ENCODE results near the gene SPATA31D4.

GRCh38 chr9:76621034-76621355, 162.0 kb downstream of the GCNT1 start:
- RRBS = no CpG with 5 or more reads among the region's 2 CpGs

DNA sequence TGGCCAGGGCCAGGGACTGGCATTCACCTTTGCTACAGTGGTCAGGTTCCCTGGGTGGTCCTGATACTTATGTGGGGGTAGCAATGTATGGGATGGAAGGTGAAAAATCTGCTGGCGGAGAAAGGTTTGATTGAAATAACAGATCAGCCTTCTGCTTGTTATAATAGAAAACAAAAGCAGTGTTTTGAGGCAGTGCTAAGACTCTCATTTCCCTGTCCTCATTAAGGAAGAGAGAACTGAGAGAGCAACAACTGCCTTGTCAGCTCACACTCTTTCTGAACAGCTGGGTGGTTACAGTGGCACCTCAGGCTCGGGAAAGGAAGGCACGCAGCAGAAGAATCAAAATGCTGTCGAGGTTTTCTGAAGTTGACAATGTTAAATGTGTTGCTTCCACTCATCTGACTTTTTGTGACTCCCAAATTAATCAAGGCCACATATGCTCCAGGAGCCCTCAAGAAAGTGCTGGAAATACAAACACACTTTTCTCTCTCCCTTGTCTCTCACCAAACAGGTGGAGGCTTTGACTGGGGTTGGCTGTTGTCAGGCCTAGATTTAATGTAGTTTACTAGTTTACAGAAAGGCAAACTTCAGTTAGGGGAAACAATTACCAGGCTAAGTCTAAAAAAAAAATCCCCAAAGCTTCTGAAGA, 184.8 kb downstream of the GCNT1 start:
- RRBS = no CpG with 5 or more reads among the region's 4 CpGs

GRCh38 chr9:76691545-76692687, 214.0 kb downstream of the PRUNE2 start:
- RRBS = no CpG with 5 or more reads among the region's 18 CpGs

DNA sequence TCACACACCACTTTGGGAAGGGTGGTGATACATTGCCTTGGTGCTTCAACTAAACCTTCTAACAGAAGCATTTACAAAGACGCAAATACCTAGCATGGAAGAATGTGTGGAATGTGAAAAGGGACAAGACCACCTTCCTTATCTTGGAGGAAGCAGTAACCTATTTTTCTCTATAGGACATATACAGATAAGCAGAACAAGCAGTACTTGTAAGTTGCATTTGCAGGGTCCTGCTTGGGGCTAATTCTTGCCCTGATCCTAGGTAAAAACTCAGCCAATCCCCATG, 102.8 kb downstream of the PRUNE2 start:
- RRBS = no CpG with 5 or more reads among the region's 1 CpG

DNA sequence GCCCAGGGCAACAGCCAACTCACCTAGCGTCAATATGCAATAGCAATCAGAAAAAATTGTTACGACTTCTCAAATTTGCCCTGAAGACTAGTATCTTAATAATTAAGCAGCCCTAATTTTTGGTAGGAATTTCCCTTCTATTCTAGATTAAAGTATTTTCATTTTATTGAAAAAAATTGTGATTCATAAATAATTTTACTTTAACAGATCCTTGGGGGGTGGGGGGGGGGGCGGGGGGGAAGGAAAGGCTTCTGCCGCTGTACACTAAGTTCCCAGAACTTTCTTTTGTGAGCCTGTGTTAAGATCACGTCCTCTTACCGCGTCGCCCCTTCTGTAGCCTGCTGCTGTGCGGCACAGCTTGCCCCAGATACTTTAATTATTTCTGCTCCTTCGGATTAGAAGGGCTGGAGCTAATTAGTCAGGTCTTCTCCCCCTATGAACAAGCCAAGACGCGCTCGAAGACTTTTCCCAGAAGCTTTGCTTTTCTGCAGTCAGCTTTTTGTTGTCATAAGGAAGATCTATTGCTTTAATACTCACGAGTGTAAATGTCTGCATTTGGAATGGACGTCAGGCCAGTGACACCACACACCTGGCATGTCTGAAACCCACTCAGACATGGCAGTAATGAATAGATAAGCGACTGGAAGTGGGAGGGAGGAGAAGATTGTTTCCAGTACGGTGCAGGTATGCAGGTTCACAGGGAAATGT, 37.1 kb downstream of the PRUNE2 start:
- RRBS = no CpG with 5 or more reads among the region's 17 CpGs

DNA sequence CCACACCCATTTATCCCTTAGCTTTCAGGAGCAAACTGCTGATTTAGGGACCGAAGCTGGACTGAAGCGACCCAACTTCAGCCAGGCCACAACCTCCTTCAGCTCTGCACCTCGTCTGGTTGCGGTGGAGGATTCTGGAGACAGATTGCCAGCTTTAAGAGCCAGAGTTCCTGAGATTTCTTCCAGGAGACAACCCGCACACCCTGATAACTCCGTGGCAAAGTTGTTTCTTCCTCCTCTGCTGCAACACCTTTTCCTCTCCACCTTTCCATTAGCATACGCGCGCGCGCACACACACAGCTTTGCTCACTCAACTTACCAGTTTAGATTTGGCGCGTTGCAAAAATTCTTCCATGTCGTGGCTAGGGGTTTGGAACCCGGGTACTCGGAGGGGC, 308 bp downstream of the PRUNE2 start:
- RRBS = 2% methylated on average over 2 of the region's 16 CpGs

DNA sequence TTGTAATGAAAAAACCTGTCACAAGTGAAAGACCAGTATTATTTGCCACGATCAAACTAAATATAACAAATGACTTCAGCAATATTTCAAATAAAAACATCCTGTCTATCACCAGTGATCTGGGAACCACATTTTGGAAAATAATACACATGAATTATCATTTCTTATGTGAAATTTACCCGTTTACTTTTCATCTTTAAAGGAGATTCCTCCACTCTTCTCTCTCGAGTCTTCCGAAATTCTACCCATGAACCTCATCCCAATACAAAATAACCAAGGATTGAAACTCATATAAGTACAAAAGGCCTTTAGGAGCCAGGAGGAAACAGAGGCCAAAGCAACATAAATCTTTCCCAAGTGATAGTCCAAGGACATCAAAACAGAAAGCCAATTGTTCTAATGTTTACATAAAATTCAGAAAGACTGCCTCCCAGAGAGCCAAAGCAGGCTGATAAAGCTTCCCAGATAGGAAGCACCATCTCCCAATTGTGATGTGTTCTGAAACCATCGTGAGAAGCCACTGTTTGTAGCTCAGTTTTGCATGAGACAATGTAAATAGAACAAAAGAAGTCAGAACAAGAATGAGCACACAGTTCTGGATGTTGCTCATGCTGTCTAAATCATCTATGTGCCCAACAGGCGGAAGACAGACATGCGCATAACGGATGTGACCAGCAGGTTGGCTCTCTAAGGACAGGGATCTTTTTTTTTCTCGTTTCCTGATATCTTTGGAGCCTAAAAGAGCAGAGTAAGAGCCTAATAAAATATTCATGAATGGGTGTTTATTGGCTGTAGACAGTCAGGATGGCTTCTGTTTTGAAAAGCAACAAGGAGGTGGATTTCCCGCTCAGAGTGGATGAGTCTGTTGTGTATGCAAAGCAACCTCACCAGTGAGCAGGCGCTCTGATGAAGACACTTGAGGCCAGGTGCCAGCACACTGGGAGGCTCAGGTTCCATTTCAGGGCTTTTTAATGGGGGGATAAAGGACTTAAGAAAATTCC, 113.8 kb downstream of the GNA14 start:
- RRBS = no CpG with 5 or more reads among the region's 11 CpGs

- RRBS = no CpG with 5 or more reads among the region's 7 CpGs
These were observed 103.8 kb upstream of the GNA14 start for GRCh38 chr9:77751697-77752503.

DNA sequence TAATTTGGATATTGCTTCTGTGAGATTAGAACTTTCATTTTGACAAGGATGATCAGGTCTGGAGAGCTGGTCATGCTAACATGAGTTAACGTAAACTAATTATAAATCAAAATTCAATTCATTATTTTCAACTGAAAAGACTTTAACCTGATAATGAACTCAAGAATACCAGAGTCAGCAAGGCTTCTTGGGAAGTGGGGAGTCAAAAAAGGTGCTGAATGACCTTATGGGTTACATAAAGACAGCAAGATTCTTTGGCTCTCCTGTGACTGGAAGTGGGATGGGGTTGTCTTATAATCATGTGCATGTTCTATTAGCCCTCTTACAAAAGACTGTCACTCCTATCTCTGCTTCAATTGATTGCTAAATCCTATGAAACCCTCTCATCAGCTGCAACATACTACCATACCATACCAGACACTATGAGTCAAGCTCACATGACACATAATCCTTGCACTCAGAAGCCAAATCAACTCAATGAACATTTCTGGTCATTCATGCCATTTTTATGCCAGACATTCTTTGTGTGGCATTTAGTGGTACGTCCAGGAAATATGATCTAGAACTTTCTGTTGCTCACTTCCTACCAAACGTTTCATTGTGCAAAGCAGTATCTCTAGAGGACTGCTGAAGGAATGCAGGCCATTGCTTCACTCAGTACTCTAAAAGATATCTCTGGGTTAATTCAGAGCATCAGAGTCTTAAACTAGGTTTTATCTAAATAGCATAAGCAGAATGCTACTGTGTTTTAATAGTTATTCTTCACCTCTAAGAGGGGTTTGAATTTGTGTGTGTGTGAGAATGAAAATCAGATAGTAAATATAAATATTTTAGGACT, 159.1 kb upstream of the GNA14 start:
- RRBS = no CpG with 5 or more reads among the region's 3 CpGs

DNA sequence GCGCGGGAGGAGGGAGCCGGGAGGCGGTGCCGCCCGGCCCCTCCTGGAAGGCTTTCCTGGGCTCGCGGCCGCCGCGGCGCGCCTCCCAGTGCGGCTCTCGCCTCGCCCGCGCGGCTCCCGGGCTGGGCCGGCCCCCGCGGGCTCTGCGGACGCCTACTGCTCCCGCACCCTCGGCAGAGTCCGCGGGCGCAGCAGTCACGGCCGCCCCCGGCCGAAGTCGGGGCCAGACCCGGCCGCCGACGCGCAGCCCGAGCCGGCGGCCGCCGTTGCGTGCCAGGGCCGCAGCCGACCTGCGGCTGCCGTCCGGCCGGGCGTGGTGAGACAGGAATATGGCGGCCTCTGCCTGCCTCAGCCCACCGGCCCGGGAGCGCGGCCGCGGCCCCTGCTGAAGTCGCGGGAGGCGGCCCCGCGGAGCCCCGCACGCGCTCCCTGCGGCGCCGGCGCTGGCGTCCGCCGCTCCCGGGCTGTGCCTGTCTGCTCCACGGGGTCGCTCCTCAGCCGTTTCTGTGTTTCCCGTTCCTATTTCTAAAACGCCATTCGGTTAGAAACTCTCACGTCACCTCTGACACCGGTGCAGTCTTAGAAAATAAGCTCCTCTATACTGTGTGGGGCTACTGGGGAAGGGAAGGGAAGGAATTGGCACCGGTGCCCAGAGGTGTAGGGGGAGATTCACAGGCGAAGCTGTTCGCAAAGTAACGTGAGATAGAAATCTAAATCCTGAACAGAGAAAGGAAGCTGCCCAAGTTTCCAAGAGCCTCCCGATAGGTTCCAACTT, 593 bp upstream of the GNAQ start:
- RRBS = 2% methylated on average over 50 of the region's 89 CpGs

- RRBS = no CpG with 5 or more reads among the region's 8 CpGs
These were observed 12.3 kb downstream of the TLE4 start for GRCh38 chr9:79583909-79584580.

DNA sequence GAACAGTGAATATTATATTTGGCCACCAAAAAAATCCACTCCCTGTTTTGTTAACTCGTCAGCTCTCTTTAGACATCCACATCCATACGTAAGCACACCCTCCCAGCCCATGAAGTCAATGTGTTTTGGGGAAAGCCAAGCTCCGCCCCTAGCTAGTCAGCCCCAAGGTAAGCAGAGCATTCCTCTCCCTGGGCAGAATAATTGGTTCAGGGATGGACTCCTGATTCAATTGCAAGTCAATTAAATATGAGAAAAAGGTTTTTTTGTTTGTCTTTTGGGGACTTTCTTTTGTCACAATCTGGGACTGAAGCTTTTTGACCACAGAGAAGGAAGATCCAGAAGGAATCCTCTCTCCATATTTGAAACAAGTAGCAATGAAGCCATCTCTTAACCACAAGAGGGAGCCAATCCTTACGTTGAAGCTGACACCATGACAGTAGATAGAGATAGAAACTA, 166.6 kb downstream of the TLE1 start:
- RRBS = no CpG with 5 or more reads among the region's 4 CpGs

DNA sequence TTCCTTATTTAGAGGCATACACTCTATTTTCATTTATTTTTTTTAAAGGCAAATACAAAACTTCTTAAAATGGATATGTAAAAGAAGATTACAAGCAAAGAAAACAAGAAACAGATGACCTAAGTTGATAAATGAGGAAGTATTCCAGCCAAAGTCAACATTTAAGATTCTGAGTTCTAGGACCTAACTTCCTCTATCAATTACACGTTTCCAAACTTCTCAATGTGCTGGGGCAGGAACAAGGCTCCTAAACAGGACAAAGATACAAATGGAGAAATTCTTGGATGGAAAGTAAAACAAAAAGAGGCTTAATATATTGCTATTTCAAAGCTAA, 89.5 kb downstream of the TLE1 start:
- RRBS = no CpG with 5 or more reads among the region's 1 CpG

DNA sequence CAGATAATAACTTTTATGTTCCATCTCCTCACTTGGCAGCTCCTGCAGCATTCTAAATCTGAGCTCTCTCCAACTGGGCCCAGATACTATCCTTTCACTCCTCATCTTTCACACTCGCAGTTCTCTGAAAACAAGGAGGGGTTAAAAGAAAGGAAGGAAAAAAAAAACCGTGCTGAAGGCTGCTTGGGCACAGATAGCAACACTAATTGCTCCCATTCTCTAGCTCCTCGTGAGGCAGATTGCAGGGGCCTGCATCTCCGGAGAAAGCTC, 24.0 kb downstream of the TLE1 start:
- RRBS = no CpG with 5 or more reads among the region's 4 CpGs

DNA sequence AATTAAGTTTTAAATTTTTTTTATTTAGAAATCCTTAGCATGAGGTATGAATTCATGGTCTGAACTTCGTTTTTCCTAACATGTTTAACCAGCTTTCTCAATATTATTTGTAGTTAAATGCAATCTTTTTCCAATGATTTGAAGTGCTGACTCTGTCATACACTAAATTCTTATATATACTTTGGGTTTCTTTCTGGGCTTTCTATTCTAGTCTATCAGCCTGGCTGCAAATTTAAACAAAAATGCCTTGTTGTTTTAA, 108.1 kb upstream of the TLE1 start:
- RRBS = no CpG with 5 or more reads among the region's 1 CpG

DNA sequence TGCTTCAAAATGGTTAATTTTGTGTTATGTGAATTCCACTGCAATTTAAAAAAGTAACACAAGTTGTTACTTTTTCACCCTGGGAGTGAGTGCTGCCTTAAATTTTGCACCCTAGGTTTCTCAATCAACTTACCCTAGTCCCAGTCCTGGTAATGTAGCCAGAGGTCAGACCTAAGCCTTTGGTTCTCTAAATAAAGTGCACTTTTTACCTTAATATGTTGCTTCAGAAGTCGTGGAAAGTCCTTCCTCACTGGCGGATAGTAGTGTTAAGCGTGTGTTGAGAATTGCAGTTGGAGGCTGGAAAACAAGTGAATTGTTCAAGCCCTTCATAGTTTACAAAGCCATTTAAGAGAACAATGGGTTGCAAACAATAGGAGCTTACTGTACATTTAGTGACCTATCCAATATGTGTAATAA, 49.0 kb upstream of the SPATA31D4 start:
- RRBS = no CpG with 5 or more reads among the region's 3 CpGs

GRCh38 chr9:81928179-81928657, at the start of gene SPATA31D4:
Gene SPATA31D4 (plus strand): TSS chr9:81928428.
- RRBS = no CpG with 5 or more reads among the region's 4 CpGs

DNA sequence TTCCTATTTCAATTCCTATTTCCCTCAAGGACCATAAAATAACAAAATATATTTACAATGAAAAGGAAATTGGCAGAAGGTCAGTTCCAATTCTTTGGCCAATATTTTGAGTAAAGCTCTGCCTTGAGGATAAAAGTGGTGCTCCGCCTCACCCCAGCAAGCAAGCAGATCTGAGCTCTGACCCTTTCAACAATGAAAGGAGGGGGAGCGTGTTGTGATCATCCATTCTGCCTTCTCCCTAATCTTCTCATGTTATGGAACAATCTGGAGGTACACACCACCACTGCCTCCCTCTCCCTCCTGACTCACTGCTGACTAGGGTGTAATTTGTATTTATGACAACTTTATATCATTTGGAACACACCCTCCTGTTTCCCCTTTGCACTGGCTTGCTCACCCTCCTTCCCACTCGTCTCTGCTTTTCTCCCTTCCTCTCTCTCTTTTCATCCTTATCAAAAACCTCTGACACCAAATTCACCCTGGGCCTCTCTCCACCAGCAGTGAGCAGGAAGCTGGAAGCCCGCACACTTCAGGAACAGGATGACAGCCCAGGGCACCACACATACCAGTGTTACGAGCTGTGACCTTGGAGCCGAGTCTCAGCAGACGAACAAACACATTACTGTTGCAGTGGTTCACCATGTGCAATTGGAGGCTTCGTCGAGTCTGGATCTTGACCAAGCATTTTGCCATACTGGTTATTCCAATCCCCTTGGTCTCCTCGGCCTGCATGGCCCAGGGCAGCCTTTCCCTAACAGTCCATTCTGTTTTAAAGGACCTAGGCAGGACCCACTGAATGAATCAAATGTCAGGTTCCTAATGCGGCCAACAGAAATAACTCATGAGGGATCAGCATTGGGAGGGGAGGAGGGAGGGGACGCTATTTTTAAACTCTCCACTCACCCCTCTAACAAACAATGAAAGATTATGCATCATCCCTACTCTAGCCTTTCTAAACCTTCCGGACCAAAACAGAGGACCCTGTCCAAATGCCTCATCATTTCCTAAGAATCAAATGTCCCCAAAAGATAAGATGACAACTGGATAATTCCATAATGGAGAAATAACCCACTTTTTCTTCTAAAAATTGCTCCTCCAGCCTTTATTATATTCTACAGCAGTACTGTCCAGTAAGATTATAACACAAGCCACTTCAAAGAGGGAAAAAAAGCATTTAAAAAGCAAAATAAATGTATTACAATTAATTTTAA, 203.9 kb upstream of the RASEF start:
- RRBS = no CpG with 5 or more reads among the region's 13 CpGs

GRCh38 chr9:83624338-83624782, 1.4 kb downstream of the IDNK start:
- RRBS = no CpG with 5 or more reads among the region's 3 CpGs

GRCh38 chr9:83642314-83642766, 19.4 kb downstream of the IDNK start:
- RRBS = no CpG with 5 or more reads among the region's 1 CpG